Measurements from ENCODE around the genes CFAP97 and CCDC110.

DNA sequence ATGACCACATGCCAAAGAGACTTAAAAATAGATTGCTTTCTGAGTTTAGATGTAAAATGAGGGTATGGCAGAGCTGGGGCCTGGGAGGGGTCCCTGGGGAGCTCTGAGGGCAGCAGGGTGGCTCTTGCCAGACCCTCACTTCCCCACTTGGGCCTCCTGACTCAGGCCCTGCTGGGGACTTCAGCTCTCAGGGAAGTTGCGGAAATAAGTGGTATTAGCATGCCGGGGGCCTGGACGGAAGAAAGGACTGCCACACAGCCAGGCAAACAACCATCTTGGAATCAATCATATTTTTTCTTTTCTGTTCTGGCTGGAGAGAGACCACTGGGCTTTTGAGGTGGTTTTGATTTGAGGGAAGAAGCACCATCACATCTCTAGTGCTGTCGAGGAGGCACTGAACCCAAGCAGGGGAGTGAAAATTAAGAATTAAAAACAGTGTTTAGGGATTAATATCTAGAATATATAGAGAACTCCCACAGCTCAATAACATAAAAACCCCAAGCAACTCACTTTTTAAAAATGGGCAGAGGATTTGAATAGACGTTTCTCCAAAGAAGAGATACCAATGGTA lies 19.1 kb upstream of the CENPU start:
- RRBS, 2 experiments, result no CpG with 5 or more reads among the region's 5 CpGs

- RRBS, 2 experiments, result no CpG with 5 or more reads among the region's 8 CpGs
These were observed 33.3 kb downstream of the ACSL1 start for GRCh38 chr4:184792401-184792898.

- RRBS, 2 experiments, result no CpG with 5 or more reads among the region's 9 CpGs
These were observed 21.3 kb downstream of the ACSL1 start for GRCh38 chr4:184804447-184804919.

- RRBS, 2 experiments, result no CpG with 5 or more reads among the region's 17 CpGs
These were observed 10.7 kb downstream of the ACSL1 start for GRCh38 chr4:184814596-184815967.

DNA sequence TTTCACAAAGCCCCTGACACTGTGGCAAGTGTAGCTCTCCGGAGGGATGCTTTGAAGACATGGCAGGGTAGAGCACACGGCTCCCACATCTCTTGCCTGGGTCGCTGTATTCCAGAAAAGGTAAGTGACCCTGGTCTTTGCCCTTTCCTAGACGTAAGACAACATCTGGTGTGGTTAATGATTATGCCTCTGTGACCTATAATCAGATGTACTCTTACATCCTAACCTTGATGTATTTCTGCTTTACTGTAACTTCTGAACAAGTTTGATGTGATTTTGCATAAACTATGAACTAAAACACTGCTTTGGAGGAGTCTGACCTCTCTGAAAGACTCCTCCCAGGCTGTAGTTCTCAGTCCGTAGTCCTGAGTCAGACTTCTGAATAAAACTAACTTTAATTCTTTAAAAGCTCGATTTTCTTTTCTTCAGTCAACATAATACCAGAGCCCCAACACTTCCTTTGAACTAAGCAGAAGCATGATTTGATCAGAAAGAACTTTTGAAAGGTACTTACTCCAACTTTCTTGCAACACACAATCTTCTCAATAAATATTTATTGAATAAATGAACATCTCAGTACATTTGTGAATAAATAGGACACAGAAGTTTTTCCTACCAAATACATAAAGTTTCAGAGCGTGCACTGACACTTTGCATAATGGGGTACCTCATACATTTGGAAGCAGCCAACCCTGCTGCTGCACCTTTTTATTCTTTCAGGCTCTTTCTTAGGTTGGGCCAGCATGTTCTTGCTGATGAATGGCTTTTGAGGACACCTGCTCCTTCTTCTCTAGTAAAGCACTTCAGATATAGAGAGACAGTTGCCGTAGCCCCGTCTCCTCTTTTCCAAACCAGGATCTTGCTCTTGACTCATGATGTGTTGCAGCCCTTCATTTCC lies 59.4 kb upstream of the ACSL1 start:
- RRBS, 2 experiments, result no CpG with 5 or more reads among the region's 9 CpGs

DNA sequence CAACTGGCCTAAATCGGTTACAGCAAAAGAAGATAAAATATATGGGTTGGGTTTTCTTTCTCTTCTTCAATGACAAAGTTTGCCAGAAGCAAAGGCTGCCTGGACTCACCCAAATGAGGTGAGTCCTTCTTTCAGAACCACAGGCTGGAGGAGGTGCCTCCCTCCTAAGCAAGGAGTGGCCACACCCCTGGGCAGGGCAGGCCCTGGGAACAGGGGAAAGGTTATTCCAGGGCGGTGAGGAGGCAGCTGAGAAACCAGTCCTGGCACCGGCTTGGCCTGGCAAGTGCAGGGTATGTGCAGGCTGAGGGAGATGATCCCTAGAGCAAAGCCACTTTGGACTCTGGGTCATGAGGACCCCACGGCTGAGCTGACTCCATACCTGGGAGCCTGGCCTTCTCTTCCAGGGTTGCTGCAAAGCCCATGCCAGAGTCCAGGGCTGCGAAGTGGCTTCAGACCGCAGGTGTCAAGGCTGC lies 49.6 kb upstream of the HELT start:
- RRBS, 2 experiments, result no CpG with 5 or more reads among the region's 6 CpGs

DNA sequence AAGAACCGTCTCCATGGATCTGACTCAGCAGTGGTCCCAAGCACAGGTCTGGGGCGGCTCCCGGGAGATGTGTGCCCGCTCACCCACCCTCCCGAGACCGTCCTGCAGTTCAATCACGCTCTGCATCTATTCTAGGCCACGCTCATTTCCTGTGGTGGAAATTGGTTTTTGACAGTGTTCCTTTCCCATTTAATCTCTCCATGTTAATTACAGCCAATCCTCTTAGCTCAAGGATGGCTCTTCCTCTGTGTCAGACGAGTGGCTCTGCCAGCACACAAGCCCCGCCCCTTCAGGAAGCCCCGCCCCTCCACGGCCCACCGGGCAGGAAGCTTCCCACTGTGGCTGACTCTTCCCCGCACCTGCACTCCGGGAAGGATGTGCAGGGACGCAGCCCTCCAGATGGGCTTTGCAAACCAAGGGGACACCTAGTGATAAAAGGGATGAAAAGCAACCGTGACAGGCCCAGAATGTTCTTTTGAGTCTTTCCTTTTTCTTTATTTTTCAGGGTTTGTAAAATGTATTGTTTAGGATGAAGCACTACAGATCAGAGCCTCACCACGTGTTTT lies 34.4 kb upstream of the HELT start:
- RRBS, 2 experiments, result 16 to 24% methylated on average over 3 of the region's 18 CpGs

- RRBS, 2 experiments, result no CpG with 5 or more reads among the region's 8 CpGs
These were observed 29.6 kb upstream of the HELT start for GRCh38 chr4:184988689-184989101.

DNA sequence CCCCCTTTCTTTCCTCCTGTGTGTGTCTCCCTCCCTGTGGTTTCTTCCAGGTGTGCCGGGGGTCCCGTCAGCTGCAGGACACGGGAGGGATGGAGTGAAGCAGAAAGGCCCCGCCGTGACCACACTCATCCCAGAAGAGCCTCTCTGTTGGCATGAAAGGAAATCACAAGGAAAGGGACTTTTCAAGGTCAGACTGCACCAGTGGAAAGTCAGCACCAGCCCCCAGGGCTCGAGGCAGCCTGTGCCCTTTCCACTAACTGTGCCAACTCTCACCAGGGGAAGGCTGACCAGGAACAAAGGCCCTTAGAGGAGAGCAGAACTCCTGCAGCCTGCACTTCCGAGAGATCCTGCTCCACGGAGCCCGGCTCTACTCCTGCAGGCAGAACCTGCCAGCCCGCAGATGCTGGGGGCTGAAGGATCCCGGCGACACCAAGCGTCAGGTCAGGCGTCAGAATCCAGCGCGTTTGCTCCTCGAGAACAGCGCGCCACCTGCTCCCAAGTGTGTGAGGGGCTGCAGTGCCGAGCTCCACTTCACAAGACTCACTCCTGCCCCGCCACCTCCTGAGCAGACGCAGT lies 13.8 kb upstream of the HELT start:
- RRBS, 2 experiments, result 14 to 33% methylated on average over 3 of the region's 22 CpGs

DNA sequence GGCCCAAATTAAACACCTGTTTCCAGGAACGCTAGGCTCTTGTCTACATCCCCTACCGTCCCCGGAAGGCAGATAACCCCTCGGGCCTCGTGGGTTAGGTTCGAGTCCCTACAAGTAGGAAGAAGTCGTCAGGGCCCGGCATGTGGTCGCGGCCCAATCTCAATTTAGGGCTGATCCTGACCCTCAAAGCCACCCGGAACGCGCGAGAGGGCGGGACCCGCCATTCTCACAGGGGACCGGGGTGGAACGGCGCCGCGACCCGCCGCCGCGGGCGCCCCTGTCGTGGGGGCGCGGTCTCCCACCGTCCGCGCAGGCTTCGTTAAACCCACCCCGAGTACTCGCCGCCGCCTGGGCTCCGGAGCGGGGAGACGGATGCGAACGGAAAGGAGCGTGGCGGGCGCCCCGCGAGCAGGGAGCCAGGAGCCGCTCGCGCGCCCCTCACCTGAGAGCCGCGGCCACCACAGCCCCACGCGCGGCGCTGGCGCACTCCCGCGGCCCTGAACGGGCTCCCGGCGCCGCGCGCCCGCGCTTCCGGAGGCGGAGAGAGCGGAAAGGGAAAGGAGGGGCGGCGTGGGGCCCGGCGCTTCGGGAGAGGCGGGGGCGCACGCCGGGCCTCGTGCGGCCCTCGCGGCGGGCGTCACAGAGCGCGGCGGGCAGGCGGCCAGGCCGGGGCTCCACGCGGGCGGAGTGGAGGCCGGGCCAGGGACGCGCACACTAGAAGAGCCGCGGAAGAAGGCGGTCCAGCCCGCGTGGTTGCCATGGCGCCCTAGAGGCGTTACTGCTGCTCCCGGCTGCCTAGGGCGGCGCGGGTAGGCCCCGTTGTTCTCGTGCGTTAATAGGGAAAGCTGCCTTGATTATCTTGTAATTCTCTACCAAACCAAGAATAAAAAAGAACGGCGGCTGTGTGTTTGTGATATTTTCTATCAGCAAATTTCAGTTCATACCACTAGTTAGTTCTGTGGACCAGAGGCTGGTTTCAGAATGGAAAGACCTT lies at the start of gene CFAP97:
CFAP97 (minus strand) TSS at position 545 of the 994 bp plus-strand sequence.
- RRBS, 2 experiments, result 1 to 5% methylated on average over 41 to 49 of the region's 113 CpGs

- RRBS, 2 experiments, result no CpG with 5 or more reads among the region's 8 CpGs
These were observed 44.4 kb downstream of the LRP2BP start for GRCh38 chr4:185351252-185351752.

DNA sequence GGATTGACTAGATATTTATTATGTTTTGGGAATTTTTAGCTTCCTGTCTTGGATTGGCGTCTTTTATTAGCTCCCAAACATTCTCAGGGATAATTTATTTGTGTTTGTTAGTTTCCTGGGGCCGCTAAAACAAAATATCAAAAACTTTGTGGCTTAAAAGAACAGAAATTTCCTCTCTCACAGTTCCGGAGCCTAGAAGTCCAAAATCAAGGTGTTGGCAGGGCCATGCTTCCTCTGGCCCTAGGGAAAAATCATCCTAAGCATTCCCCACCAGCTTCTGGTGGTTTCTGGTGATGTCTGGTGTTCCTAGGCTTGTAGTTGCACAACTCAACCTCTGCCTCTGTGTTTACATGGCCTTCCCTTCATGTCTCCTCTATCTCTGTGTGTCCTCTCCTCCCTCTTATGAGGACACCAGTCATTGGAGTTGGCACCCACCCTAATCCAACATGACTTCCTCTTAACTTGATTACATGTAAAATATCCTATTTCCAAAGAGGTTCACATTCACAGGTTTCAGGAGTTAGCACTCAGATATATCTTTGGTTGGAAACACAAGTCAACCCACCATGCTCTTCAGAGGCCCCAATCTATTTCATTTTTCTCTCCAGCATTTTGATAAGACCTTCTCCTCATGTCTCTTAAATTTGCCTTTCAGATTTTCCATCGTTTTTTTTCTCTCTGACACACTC lies 15.4 kb downstream of the LRP2BP start:
- RRBS, 2 experiments, result no CpG with 5 or more reads among the region's 4 CpGs

GRCh38 chr4:185383358-185384267 lies 12.1 kb downstream of the LRP2BP start:
- RRBS, 2 experiments, result no CpG with 5 or more reads among the region's 8 CpGs

DNA sequence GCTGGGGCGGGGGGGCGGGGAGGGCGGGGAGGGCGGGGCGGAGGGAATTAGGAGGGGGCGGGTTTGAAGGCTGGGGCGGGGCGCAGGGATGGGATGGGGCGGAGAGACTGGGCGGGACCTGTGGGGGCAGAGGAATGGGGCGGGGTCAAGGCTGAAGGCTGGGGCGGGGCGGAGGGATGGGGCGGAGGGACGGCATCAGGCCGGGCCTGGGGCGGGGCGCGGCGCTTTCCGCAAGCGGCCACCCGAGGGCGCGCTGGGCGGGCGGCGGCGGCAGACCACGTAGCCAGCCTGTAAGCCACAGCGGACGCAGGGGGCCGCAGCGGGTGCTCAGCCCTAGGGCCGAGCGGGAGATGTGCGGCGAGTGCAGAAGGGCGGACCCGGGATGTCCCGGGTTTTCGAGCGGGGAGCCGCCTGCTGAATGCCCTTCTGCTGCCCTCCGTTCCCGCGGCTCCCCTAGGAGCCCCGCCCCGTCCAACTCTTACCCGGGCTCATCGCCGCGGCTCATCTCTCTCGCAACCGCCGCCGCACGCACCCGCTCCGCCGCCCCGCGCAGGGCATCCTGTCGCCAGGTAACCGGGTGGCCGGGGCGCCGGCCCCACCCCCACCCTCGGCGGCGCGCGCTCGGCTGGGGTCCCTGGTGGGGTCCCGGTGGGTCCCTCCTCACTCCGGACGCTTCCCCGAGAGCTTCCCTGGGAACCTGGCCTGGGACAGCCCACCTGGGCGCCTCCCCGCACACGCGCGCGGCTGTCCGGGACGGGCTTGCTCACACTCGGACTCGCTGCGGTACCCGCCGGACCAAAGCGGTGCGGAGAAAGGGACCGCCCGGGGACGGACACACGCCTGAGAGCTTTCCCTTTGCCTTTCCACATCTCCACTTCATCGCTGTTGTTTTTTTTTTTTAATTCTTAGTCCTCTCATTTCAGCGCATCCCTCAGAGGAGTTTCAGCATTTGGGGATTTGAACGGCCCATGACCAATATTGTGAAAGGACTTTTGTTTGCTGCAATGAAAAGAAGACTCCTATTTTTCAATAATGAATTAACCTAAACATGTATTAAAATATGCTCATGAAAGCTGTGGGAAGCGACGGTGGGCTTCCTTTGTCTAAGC lies at the start of gene CCDC110:
CCDC110 (minus strand) TSS at position 542 of the 1,109 bp plus-strand sequence.
- RRBS, 2 experiments, result 3 to 7% methylated on average over 39 of the region's 102 CpGs

DNA sequence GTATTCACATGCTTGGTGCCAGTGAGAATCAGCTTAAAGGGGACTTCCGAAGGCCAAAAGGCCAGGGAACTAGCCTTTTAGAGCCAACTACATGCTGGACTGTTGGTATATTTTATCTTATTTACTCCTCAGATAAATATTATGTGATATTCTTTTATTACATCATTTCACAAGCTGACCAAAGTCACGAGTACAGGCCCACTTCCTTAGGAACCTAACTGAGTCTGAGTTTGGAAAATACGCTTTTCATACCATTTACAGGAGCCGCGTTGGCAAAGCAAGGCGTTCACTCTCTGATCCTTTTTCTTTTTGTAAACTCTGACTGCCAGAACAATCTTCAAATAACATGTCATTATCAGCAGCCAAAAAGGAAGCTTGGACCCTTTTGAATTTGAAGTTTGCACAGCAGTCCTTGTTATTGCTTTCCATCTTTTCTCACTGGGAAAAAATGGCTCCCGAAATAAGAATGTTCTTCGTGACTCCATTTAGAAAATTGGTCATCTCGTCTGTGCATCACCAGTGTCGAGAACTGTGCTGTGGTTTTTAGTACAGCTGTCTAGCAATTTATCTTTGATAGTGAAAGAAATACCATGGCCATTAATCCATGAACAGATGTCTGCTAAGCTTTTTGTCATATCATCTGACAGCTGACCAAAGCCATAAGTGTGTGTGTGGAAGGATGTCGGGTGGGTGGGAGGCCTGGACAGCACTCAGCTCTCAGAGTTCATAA lies 41.3 kb upstream of the PDLIM3 start:
- RRBS, 2 experiments, result no CpG with 5 or more reads among the region's 11 CpGs

GRCh38 chr4:185578359-185578785 lies 43.1 kb upstream of the PDLIM3 start:
- RRBS, 2 experiments, result no CpG with 5 or more reads among the region's 4 CpGs

GRCh38 chr4:185656312-185657209 lies 121.3 kb upstream of the PDLIM3 start:
- RRBS, 2 experiments, result 41 to 48% methylated on average over 3 of the region's 12 CpGs

- RRBS, 2 experiments, result no CpG with 5 or more reads among the region's 7 CpGs
These were observed 118.9 kb downstream of the SORBS2 start for GRCh38 chr4:185693080-185693424.

GRCh38 chr4:185742674-185743148 lies 69.3 kb downstream of the SORBS2 start:
- RRBS, 2 experiments, result no CpG with 5 or more reads among the region's 8 CpGs

- RRBS, 2 experiments, result no CpG with 5 or more reads among the region's 5 CpGs
These were observed 38.0 kb downstream of the SORBS2 start for GRCh38 chr4:185773952-185774339.